Measurements from ENCODE around the gene GLYATL3.

- PRO-cap: no peak
Measured at GRCh38 chr6:45460967-45461494, 83.3 kb upstream of the SUPT3H start.

DNA sequence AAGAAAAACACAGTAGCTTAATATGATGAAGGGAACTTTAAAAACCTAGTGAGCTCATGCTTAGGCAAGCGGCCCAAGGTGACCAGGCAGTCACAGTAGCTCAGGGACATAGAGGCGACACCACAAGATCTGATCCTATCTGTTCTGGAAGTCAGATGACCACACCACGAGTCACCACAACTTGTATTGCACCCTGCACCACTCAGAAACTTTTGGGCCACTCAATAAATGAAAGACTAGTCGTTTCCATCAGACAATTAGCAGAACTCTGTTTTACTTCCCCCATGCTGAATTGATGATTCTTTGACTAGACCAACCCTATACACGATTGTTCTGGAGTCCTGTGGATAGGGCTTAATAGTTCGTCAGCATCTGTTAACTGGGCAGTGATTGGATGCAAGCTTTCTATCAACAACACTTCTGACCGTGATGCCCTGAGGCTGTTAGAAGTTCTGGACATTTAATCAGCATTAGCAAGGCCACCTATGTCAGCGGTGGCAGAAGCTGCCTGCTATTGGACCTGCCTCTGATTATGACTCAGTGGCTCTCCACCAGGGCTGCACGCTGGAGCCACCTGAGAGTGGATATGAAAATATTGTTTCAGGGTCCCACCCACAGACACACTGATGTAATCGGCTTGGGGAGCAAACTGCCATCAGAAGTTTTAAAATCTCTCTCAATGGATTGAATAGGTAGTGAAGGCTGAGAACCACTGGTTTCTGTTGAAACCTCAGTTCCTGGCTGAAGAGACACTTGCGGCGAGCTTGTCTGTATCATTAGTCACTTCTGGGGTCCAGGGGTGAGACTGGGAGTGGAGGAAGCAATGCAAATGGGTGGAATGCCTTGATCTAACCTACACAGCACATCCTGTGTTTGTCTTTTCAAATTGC lies 4.6 kb downstream of the CLIC5 start:
- PRO-cap: bidirectional peak, plus-strand start at position 779 of the sequence, minus-strand start at position 788 of the sequence

GRCh38 chr6:46098545-46099135 lies 31.1 kb upstream of the ENPP4 start:
- PRO-cap: no peak

GRCh38 chr6:46190699-46191456 lies 20.1 kb upstream of the ENPP5 start:
- PRO-cap: no peak

GRCh38 chr6:46489424-46489883 lies 1.8 kb downstream of the RCAN2 start:
- PRO-cap: no peak

DNA sequence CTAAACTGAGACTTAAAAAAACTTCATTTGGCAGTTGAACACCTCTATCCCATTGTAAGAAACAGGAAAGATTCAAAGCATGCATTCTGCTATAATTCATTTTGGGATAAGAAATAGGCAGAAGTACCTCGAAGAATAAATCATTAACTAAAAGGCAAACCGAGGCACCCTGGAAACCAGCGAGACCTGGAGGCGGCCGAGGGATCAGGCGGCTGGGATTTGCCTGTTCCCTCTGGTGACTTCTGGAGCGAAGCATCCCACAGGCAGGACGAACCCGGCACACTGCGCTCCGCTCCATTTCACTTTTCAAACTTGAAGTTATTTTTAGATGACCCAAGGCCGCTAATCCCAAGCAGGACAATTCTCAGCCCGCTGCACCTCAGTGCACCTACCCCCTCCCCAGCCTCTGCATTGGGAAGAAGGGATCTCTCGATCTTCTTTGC lies 920 bp downstream of the RCAN2 start:
- PRO-cap: no peak

DNA sequence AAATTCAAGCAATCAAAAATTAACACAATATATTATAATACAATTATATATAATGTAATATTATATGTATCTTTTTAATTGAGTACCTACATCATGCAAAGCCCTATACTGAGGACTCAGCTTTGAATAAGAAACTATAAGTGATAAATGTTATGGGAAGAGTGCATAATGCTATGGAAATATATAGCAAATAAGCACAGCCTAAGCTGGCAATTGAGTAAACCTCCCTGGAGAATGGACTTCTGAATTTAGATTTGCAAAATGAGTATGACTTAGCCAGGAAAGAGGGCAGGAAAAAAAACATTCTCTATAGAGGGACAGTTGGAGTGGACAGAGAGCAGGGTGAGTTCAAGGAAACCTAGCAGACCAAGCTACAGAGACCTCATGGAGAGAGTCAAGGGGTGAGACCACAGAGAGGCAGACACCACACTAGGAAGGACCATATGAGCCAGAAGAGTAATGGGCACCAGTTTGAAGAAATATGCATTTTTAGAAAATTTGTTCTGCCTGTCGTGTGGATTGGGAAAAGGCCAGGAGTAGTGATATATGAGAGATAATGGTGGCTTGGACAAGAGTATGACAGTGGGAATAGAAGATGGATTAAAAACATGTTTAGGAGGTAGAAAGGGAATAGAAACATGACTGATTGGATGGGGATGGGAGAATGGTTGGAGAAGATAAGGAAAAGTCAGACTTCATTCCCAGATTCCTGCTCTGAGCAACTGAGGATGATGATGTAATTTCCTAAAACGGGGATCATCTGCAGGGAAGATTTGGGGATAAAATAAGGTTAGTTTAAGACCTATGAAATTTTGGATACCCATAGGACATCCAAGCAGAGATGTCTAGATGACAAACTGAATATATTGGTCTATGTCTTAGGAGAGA lies 15.5 kb upstream of the TDRD6 start:
- PRO-cap: no peak

GRCh38 chr6:46909232-46909871 lies 12.4 kb downstream of the ADGRF5 start:
- PRO-cap: no peak

DNA sequence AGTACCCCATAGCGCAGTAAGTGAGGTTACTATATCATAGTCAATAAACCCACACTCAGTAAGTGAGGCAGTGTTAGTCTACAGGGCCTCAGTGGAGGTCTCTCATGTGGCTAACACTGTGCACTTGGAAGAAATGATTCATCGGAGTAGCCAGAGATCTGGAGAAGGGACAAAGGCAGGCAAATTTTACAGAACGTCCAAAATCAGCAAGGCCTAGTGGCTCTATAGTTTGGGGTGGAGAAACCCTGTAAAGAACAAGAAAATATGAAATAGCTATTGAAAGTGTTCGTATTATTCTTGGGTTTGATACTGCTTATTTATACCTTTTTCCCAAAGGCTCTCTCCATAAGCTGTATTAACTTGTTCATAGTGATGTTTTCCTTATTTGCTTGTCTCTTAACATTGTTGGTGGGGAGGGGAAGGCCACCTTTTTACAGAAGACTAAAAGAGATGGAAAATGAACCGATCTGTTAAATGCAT lies 2.1 kb downstream of the ADGRF5 start:
- PRO-cap: no peak

- PRO-cap: unidirectional peak, minus-strand start at chr6:46923658
Measured at GRCh38 chr6:46923514-46923964, 1.8 kb upstream of the ADGRF5 start.

GRCh38 chr6:47044147-47044918 lies 2.2 kb upstream of the ADGRF1 start:
- PRO-cap: no peak

DNA sequence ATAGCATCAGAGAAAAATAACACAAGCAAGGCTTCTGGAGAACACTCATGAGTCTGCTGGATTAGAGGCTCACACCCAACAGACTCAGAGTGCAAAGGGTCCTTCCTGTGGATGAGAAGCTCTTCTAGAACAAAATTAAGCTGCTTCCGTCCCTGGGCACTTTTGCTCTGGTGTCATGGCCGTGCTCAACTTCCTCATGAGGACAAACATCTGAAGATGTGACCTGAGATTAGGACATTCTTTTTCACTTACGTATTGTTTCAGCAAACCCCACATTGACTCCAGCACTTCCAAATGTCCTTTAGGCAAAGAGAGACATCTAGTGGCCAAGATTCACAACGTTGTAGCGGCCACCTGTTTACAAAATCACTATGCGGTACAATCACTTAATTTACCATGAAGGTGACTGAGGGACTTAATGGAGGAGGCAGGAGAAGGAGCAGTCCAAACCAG lies 5.3 kb upstream of the ADGRF1 start:
- PRO-cap: no peak

DNA sequence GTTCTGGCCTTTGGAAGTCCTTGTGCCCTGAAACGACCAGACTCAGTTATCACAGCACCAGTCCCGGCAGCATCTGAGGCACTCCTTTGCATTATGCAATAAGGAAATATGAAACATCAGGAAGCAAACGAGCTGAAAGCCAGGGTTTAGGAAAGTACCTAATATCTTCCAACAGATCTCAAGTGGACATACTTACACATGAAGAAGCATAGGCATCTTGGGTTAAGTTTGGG lies 61.9 kb upstream of the ADGRF1 start:
- PRO-cap: no peak

DNA sequence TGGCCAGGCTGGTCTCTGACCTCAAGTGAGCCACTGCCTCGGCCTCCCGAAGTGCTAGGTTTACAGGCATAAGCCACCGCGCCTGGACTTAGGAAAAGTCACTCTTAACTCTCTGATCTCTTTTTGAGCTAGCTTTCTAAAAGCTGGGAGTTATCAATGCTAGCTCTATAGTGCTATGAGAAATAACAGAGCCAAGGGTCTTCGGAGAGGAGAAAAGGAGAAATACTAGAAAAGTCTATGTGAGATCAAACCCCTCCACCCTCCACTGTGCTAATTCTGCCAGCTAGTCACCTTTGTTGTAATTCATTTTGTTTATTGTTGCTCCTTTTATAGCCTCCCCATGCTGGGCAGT lies 90.3 kb upstream of the ADGRF1 start:
- PRO-cap: no peak

- PRO-cap: no peak
Measured at GRCh38 chr6:47235861-47236591, 73.7 kb downstream of the TNFRSF21 start.

DNA sequence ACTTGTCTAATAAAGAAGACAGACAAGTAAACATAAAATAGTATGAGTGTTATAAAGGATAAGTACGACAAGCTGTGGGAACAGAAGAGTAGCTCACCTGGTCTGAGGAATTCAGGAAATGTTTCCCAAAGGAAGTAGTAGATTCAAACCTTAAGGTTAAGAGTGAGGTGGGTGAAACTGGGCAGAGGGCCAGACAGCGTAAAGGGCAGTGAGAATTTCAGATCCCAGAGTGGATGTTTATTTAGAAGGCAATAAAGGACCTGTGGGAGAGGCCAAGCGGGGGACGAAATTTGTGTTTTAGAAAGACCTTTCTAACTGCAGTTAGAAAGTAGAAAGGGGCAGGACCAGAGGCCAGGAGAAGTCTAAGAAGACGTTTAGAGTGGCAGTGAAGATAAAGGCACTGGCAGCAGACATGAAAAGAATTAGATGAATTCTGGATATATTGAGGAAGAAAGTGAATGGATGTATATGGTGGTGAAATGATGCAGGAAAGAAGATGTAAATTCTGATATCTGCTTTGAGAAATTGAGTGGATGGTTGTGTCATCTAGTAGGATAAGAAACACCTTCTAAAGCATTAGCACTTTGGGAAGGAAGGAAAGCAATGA lies 72.1 kb upstream of the CD2AP start:
- PRO-cap: no peak

DNA sequence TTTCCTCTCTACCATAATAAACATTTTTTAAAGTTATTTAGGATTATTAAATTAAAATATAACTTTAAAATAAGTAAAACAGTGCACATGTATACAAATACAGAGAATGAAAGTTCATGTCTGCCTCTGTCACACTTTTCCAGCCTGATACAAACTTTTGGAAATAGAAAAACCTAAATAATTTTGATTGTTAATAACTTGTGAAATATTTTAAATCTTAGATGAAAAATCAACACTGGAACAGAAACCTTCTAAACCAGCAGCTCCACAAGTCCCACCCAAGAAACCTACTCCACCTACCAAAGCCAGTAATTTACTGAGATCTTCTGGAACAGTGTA lies 102.8 kb upstream of the ADGRF4 start:
- PRO-cap: no peak

DNA sequence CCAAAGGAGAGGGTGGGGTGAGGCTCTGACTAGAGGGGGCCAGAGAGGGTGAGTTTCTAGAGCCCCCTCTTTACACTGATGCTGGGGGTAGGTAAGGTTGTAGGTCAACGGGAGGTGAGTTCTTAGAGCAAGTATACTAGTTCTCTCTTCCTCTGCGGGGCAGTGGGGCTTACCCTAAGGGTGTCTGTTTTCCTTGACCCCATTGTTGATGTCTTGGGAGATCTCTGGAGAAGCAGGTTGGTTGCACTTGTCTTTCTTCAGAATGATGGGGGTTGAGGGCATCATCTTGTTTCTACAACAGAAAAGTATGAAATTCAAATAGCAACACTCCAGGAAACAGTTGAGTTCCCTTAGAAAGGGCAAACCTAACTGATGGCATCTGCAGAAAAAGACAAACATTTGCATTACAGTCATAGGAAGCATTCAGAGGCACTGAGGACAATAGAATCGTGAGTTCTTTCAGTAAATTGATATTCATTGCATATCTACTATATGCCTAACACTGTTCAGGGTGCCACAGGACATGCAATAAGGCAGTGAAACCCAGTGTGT lies 41.3 kb upstream of the OPN5 start:
- PRO-cap: no peak

DNA sequence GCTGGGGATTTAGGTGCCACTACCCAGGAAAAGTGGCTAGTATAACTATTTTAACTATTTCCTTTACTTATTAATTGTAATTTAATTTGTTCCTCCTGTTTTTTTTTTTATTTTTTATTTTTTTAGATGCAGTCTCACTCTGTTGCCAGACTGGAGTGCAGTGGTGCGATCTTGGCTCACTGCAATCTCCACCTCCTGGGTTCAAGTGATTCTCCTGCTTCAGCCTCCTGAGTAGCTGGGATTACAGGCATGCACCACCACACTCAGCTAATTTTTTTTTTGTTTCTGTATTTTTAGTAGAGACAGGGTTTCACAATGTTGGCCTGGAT lies 167.4 kb downstream of the MMUT start:
- PRO-cap: unidirectional peak, minus-strand start at position 107 of the sequence

GRCh38 chr6:49499714-49500177 lies at the start of gene GLYATL3:
TSS of gene GLYATL3 (plus strand) at chr6:49499923.
- PRO-cap: no peak